GM19239 (cell line): ENCODE measurements around a stretch of chr3.

GRCh38 chr3:64684630-64685617, 2.9 kb downstream of the ADAMTS9 start:
- RRBS = 16% methylated on average over 7 of the region's 49 CpGs

DNA sequence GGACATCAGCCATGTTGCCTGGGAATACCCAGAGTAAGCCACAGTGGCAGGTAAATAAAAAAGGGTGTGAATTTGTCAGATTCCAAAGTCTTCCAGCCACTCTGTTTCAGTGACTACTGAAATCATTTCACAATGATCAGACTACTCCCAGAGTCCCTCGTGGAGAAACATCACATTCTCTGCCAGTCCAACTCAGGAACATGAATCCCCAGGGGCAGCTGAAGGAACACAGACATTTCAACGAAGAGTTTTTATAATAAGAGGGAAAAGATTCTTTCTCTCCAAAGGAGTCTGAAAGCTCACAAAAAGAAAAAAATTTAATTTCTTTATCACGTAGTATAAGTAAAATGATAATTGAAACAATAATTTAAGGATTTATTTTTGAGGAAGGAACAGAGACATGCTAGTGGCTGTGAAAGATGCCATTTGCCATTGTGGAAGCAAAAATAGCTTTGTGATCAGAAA, 493.9 kb upstream of the ADAMTS9 start:
- RRBS = no CpG with 5 or more reads among the region's 3 CpGs

DNA sequence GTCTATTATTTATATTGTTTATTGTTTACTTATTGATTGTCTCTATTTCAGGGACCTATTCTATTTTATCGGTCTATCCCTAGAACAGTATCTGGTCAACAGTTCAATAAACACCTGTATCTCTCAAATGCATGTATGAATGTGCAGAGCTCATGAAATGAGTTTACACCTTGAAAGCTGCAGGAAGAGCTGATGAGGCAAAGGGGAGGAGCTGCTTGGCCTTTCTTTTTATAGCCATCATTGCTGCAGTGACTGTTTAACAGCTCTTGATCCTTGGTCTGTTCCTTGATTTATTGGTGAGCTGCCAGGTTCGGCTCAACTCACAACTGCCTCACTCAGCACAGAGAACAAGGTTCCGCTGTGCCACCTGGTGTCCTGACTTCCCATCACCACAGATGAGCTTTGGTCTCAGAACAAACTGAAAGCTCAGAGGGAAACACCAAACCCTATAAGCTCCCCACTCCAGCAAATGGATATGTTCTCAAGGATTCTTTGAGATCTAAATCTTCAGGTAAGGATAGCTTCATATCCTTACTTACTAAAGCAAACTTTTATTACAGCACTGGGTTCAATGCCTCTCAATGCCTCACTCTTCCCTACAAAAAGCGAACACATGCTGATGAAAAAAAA, 626.1 kb downstream of the MAGI1 start:
- RRBS = no CpG with 5 or more reads among the region's 4 CpGs

DNA sequence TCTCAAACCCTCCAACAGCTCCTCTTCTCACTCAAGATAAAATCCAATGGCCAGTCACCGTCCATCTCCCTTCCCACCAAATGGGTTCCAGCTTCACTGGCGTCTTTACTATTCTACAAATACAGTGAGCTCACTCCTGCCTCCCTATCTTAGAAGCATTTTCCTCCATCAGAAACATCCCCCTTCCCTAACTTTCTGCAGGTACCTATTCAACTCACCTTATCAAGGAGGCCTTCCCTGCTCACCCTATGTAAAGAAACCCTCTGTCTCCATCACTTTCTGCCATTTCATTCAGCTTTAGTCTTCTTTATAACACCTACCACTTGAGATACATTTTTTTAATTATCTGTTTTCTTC, 342.7 kb downstream of the MAGI1 start:
- RRBS = no CpG with 5 or more reads among the region's 2 CpGs

DNA sequence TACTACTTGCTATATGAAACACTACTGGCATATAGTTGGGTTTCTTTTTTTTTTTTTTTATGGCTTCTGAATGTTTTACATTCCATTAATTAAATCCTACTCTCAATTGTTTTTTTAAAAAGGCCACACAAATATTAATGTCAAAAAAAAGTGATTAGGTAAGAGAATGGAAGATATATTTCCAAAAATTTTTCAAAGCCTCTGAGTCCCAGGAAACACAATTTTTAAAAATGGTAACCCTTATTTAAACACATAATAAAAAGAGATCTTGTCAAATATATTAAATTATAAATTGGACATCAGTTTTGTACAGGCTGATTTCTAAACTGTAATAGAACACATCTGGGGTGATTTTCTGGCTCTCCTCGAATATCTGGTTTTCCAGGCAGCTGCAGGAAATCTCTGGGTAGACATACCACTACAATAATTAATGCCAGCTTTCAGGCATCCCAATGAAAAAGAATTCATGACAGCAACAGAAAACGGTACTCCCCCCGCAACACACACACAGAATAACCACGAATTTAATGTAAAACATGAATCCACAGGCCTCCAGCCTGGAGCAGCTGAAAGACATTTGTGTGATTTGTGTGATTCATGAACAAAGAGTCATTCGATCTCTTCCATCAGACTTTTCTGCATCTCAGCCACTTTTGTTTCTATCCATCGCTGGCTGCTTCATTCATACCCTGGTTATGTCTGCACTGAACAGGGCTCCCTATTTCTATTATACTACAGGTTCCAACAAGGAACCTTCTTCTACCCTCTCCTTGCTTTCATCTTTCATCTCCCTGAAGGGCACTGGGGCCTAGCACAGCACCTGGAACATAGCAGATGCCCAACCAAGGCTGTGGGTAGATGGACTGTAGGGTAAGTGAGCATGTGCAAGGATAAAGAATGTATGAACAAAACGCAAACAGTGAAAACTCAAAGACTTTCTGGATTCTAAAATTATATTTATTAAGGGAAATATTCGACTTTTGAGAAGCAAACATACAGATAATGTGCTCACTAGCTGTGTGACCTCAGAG, 262.2 kb downstream of the MAGI1 start:
- RRBS = no CpG with 5 or more reads among the region's 8 CpGs

DNA sequence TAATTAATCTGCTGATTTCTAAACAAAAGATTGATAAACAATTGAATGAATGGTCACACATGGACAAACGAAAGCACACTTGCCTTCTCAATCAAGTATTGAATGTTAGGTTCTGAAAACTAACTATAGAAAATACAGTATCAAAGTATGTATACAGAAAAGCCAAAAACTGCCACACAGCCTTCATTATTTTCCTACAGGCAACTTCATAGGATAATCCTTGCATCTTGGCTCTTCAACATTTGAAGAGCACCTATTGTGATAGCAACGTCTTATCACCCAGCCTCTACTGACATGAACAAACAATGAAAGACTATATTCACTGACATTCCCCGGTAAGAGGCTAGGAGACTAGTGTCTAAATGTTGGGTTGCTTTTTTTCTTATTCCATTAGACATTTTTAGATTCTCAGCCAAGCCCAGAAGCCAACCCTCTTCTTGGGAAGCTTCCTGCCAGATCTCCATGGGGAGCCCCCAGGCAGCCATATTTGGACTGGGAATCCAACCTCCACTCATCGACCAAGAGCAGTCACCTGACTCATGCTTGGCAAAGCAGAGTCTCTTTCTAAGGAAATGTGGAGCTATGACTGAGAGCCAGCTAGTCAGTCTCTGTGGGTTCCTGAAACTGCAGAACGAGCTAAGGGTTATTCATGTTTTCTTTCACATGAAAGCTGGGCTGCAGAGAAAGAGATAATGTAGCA, 227.6 kb downstream of the MAGI1 start:
- RRBS = no CpG with 5 or more reads among the region's 5 CpGs

- RRBS = no CpG with 5 or more reads among the region's 3 CpGs
These were observed 170.9 kb downstream of the MAGI1 start for GRCh38 chr3:65867732-65868380.

DNA sequence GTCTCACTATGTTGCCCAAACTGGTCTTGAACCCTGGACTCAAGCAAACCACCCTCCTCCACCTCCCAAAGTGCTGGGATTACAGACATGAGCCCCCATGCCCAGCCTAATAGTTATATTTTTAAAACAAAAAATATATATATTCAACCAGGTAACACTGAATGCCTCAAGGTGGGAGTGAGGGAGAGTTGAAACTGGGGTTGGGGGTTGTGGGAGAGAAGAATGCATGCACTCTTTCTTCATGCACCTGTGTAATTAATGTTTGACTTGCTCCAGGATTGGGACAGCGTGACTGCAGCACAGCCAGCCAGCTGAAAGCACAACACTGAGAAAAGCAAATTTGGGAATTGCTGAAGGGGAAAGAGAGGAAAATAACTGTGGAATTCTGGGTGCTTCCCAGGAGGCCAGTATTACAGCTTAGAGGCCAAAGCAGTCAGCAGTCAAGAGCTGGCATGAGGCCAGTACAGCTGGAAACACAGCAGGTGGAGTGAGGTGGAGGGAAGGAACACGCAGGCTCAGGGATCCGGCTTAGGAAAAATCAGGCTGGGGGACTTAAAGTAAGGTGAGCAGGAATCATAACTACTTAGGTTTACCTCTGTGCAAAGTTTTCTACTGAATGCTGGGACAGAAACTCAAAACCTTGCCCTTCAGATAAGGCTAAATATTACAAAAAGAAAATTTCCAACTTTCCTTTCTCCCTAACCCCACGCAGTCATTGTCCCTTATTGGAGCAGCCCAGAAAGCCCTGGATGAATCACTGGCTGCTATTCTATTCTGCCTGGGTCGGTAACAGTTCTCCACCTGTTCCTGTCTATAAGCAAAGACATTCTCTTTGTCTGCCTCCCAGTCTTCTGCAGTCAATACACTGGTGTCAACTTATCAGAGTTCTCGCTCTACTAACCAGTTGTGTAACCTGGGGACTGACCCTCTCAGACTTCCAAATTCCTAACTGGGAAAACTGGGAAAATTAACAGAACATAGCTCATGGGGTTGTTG, 167.3 kb downstream of the MAGI1 start:
- RRBS = no CpG with 5 or more reads among the region's 6 CpGs

DNA sequence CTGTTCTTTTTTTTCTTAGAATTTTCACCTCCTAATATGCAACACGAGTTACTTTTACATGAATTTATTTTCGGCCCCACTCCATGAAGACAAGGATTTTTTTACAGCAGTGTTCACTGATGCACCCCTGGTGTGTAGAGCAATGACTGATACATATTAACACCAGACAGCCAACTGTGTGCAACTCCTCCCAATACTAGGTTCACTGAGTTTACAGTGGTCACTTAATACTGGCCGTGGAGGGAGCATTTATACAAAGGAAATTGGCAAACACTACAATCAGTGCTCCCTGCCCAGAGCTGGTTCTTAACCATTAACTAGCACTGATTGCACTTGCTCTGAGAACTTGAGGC, 110.7 kb downstream of the MAGI1 start:
- RRBS = no CpG with 5 or more reads among the region's 3 CpGs

DNA sequence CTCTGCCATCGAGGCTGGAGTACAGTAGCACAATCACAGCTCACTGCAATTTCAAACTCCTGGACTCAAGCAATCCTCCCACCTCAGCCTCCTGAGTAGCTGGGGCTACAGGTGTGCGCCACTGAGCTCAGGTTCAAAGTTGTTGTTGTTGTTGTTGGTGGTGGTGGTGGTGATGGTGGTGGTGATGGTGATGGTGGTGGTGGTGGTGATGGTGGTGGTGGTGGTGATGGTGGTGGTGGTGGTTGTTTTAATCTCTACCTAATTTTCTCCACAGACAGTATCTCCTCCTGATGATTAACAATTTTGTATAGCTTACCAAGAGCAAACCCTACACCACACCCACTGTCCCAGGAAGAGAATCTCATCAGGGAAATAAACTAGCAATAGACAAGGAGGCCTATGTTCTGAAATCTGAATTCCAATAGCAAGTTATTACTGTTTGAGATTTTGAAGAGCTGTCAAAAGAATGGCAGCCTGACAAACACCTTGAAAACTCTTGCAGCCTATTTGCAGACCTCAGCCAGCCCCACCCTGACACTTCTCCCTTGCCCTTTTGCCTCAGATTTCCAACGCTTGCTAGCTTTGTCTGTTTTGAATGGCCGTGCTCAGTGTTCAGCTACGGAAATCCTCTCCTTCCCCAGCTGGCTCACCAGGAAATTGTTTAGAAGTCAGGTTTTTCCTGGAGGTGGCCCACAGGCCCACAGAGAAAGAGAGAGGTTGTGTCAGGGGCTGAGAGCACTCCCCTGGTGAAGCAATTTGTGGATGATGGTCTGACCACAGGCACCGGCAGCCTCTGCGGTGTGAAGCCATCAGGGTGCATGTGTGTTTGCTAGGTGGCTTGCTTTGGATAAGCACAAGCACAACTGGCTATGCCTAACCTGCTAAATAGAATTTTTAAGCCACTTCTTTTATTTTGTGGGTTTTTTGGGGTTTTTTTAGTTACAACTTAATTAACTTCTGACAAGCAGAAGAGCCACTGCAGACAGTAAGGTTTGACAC, 101.7 kb downstream of the MAGI1 start:
- RRBS = no CpG with 5 or more reads among the region's 7 CpGs

DNA sequence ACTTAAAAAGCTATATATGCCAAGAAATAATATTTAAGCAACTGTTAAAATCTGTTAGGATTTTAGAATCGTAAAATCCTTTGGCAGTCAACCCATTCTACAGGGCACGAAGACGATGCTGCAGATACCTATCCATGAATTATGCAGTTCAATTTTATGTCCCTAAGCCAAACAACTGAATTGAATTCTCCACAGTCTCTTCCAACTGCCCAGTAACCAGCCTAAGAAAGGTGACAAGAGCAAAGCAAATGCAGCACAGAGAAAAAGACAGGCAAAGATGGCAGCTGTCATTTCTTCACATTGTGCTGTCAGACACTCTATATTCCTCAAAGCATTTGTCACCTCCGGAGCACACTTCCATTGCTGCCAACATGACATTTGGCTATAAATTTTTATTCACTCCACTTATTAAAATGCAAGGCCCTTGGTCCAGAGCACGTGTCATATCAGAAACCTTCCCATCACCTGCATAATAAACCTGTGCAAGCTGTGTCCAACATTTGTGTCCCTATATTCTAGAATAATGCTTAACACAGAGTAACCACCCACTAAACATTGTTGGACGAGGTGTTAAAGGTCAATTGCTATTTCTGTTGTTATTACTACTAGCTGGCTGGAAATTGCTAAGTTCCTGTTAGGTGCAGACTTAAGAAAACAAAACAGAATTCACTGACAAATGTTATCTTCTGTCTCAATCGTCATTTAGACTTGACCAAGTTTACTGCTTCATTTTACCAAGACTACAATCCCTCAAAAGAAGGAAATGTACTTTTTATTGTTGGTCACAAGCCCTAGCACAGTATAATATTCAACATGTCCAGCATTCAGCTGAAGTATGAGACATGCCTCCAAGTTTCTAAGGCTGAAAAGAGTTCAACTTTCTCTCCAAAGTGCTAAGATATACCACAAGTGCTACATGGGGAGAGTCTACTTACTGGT, 89.7 kb downstream of the MAGI1 start:
- RRBS = no CpG with 5 or more reads among the region's 7 CpGs

DNA sequence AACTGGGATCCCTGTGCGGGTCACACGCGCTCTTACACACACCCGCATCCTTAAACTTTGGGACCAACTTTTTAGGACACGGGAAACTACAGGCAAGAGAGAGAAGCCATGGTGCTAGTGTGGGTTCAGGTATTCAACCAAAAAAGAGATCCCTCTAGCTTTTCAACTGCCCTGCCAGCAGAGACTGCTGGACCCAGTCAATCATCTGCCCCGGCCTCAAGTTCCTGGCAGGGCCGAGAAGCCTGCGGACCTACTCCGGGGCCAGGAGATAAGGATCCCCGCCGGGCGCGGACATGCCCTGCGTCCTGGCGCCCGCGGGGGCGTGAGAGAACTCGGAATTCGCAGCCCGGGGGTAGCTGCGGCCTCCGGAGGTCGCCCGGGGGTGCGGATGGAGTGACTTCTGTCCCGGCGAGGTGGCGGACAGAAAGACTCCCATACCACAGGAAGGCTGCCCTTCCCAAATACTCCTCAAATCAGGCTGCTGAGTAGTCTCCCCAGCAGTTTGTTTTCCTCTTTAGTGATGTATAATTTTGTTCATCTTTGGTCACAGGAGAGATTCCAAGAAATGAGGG, 870 bp upstream of the MAGI1 start:
- RRBS = 6% methylated on average over 15 of the region's 29 CpGs

DNA sequence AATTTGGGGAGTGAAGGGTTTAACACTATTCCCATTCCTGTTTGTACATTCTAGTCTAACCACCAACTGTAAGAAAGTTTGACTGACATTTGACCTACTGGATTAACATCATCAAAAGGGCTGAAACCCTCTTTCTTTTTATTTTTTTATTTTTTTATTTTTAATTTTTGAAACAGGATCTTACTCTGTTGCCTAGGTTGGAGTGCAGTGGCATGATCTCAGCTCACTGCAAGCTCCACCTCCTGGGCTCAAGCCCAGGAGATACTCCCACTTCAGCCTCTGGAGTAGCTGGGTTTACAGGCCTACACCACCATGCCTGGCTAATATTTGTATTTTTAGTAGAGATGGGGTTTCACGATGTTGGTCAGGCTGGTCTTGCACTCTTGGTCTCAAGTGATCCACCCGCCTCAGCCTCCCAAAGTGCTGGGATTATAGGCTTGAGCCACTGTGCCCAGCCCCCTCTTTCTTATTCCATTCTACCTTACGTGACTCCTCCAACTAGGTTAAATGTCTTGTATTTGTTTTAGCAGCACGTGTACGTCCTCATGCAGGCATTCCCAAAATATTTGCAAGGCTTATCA, 14.7 kb upstream of the MAGI1 start:
- RRBS = no CpG with 5 or more reads among the region's 5 CpGs

GRCh38 chr3:66110665-66111306, 72.1 kb upstream of the MAGI1 start:
- RRBS = no CpG with 5 or more reads among the region's 8 CpGs

DNA sequence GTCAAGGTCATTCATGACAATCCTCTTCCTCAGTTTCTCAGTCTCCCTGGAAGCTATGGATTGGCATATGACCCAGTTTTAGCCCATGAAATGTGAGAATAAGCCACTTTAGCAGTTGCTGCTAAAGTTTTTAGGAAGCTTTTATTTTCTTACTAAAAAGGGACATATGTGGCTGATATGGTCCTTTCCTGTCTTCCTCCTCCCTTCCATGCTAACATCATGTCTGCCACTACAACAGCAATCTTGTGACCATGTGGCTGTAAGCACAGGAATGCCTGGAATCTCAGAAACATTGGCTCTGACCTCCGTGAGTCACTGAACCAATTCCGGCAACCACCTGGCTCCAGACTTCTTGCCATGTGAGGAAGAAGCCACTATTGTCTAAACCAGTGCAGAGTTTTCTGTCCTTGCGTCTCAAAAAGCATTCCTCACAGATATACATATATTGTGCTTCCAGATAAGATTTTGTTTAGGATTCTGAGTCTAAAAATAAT, 77.1 kb upstream of the MAGI1 start:
- RRBS = no CpG with 5 or more reads among the region's 3 CpGs

DNA sequence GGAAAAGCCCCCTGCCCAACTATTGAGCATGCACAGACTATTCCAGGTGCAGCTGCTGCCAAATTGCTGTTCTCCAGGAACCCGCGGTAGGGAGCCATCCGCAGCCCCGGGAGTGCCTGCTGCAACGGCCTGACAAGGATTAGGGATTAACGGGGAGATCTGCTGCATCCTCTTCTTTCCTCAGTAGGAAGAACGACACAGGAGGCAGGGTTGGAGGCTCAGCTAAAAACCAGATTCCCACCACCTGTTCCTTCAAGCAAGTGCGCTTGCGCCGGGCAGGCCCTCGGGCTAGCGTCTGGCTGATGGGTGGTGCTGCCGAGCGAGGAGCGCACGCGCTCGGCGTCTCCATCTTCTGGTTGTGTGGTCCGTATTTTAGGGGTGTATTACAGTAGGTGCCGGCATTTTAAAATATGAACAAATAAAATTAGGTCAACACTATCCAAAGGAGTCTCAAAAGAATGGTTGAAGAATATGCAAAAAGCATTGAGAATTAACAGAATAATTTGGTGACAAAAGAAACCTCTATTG, 25.4 kb upstream of the SLC25A26 start:
- RRBS = no CpG with 5 or more reads among the region's 21 CpGs

DNA sequence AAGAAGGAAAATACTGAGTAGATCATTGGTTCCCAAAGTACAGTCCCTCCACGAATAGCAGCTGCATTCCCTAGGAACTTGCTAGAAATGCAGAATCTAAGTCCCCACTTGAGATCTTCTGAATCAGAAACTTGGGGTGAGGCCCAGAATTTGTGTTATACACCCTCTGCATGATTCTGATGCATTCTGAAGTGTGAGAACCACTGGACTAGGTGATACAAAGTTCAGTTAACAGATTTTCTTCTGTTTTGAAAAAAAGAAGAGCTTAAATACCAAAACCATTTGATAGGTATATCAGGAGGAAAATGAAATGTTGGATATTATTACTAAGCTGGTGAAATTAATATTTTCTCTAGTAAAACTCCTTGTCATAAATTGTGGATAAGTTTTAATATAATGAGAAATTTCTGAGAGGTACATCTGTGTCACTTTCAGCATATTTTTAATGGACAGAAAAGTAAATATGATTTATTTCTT, 77.2 kb downstream of the SLC25A26 start:
- RRBS = no CpG with 5 or more reads among the region's 1 CpG

- RRBS = no CpG with 5 or more reads among the region's 15 CpGs
These were observed 117.9 kb downstream of the LRIG1 start for GRCh38 chr3:66382957-66383304.

- RRBS = no CpG with 5 or more reads among the region's 11 CpGs
These were observed 58.0 kb downstream of the LRIG1 start for GRCh38 chr3:66442758-66443369.